ENCODE measurements around the gene ARFGEF3.

DNA sequence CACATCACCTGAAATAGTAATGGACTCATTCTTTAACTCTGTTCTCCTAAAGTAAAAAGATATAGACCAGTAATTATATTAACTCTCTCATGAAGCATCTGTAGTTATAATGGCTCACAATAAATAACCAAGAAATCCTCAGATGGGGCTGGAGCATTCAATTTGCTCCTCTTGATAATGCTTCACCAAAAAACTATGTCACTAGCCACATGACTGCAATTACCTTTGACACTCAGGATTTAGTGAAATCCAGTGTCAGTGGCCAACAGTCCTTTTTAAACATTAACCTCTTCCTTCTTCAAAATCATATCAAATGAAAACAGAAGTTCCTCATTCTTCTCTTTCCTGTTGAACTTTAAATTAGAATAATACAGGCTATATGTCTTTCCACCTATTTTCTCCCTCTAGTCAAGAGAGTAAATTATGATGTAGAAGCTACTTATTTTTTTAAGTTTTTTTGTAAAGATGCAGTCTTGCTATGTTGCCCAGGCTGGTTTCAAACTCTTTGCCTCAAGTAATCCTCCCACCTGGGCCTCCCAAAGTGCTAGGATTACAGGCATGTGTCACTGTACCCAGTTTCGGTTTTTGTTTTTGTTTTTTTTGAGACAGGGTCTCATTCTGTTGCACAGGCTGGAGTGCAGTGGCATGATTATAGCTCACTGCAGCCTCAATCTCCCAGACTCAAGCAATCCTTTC is 41.1 kb downstream of the MAP7 start:
- PRO-cap, result no peak
- RRBS, result no CpG with 5 or more reads among the region's 1 CpG

DNA sequence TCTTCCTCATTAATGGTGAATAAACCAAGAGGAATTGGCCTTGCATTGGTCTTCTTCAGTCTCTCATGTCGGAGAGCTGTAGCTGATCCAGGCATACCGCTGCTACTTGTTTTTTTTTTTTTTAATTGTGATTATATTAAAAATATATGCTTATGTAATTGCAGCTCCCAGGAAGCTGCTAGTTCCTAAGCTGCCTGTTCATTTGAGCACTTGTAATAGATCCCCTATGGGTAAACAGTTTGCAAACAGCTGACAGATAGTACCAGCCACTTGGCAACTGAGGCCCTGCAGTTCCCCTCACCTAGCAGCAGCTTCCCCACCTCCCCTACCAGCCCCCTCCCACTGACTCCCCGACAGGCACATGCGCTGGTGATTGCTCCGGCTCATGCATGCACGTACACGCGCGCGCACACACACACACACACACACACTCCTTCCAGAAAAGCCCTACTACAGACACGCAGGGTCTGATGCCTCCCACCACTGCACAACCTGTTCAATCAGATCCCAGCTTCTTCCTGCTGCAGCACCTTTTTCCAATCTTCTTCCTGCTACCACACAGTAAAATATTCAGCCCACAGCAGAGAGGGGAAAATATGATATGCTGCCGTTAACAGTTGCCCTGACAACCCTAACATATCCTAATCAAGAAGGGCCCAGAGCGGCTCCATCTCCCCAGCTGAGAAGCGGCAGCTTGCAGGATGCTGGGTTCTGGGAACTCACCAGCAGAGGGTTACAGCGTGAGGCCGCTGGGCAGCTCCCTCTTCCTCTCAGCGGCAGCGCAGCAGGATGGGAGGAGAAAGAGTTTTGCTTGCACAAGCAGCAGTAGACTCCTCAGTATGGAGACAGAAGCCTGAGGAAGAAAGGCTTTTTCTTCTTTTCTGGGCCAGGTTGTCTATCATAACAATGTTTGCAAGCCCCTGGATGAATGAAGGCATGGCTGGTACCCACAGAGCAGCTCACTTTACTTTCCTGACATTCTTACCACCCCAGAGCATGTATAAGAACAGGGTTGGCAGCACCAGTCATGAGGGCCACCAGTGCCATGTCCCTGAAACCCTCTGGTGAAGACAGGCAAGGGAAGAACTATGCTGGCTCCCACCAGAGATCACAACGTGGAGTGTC is 24.0 kb downstream of the MAP7 start:
- PRO-cap, result no peak
- RRBS, result no CpG with 5 or more reads among the region's 19 CpGs

- PRO-cap, result no peak
- RRBS, result no CpG with 5 or more reads among the region's 3 CpGs
Observed at GRCh38 chr6:136552921-136553519, 2.8 kb upstream of the MAP7 start.

DNA sequence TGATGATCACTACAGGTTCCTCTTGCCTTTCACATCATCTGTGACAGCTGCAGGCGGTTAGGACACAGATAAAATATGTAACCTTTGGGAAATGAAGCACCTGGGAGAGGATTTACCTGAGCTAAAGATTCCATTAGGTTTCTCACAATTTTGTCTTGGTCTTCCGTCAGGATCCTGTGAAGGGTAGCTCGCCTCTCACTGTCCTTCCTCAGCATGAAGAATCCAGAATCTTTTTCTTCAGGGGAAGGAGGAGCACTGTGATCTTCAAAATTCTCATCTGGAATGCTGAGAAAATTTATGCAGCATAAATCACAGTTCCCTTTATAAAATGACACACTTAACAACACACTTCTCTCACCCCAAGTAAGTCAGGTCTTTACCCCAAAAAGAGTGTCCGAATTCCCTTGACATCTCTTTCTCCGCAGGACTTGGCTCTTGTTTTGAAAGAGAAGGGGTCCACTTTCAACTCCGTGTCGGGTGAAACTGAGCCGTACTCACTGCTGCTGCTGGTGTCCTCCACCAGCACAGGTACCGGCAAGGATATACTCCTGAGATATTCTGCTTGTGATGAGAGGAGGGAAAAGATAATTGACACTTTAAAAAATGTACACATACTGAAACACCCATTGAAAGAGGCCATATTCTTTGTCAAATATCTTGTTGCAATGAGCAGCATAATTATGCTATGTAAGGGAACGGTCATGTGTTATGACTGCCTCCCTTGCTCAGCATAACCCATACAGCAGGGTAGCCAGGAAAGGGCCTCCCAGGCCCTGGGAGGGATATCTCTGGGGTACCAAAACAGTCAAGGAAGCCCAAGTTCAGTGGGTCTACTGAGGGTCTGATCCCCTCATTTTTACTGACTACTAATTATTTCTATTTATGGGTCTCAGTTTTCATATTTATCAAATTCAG is 42.1 kb upstream of the MAP7 start:
- PRO-cap, result no peak
- RRBS, result no CpG with 5 or more reads among the region's 10 CpGs

DNA sequence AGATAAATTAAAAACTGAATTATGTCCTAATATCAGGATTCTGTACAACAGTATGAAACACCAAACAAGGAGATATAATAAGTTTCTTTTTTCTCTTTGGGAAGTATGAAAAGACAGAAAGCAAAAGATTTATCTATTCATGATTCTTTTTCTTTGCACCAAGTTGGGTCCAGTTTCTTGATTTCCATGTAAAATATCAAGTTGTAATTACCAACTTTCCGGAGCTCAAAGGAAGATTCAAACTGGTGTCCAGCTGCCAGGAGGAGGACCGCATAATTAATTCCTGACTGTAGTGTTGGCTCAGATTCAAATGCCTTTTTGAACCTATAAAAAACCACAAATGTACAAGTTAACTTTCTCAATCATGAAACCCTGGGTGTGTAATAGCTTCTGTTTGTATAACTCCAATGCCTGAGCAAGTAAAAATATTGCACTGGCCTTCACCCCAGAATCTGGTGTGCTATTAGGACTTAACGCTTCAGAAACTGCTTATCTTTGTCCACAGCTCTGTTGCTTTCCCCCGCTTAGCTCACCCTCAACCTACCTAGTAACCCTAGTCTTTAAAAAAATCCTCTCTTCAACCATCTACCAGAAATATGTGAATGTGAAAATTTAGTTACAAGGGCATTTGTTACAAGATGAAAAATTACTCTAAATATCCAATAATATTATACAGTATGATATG is 119.0 kb upstream of the MAP7 start:
- PRO-cap, result no peak
- RRBS, result no CpG with 5 or more reads among the region's 4 CpGs

DNA sequence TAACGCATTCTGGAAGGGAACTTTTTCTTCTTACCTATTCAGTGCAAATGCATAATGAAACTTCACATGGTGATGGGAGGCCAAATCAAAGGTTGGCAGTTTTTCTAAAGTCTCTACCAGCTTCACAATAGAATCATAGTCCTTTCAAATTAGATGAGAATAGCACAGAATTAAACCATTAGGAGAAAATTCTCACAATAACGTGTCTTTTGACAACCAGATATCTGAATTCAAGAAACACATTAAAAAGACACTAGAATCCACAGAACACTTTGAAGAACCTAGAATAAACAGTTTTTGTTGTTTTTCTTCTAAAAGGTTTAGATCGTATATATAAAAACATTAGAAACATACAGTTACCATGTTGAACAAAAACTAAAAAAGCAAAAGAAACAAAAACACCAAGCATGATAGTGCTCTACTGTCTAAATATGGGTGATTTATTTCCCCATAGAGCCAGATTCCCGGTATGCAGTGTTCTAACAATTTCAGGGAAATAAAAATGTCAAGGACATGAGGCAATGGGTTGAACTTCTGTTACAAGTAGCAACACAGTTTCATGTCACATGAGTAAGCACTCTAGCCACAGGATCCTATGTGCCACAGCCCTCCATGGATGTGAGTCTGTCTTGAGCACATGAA is 96.2 kb downstream of the MAP3K5 start:
- PRO-cap, result no peak
- RRBS, result no CpG with 5 or more reads among the region's 4 CpGs

DNA sequence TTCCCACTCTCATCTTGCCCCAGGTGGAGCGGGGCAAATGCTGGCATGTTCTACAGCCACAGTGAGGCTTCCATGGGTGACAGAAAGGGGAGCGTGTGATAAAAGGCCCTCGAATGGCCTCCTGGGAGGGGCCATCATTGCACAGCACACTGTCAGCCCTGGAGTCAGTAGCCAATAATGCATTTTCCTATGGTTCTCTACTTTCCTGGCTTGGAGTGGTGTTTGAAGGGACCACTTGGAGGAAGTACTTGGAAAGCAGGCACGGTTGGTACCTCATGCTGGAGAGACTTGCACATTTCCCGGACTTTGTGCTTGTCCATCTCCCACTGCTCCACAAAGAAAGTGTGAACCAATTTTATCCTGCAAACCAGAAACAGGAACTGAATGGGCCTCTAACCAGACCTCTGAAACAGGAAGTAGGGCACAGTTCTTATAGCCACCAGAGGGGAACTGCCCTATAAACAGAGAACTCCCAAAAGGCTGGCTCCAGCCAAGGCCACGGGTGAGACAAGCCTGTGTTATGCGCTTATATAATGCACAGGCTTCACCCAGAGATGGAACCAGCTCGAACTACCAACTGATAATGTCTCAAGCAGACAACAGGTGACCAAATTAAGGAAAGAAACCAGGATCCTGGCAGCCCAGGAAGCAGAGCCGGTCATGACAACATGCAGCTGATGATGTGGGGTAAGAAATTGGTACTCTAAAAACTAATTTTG is 8.5 kb downstream of the MAP3K5 start:
- PRO-cap, result no peak
- RRBS, result no CpG with 5 or more reads among the region's 9 CpGs

DNA sequence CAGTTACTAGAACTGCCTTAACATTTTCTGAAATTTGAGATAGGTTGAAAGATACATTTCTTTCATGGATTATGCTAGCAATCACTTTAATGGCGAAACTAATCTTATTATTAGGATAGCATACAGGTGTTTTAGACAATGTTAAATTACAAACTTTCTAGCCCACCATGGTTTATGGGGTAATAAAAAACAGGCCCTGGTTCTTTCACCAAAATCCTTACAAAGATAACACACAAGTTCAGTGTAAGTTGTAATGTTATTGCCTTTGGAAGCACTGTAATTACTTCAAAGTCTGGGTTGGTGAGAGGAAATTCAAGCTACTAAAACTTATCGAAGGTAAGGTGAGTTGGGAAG is 1.4 kb downstream of the MAP3K5 start:
- PRO-cap, result no peak
- RRBS, result no CpG with 5 or more reads among the region's 2 CpGs

DNA sequence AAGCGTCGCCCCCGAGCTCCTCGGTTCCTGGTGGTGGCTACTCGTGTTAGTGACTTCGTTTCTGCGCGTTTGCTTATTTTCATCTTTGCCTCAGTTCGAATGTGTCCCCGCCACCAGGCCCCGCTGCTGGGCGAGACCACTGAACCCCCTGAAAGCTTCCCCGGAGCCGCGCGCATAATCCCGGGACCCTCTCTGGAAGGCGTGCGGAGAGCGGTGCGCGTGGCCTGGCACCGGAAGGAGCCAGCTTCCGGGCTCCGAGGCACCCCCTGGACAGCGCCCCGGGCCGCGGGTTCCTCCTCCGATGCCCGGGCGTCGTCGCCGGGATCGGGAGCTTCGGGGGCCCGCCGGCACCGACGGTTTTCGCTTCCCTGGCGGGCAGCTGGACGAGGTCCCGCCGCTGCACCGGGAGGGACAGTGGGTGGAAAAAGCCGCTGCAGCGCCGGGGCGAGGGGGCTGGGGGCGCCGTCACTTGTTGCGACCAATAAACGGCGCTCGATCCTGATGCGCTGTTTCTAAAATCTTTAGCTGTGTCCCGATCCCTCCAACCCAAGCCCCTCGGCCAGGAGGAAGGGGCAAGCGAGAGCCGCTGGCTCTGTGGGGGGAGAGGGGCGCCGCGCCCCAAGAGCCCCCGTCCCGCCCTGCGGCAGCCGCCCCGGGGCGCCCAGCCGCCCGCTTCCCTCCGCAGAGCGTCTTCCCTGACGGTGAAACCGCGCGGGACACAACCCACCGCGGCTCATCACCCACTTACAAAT is 543 bp upstream of the SLC35D3 start:
- PRO-cap, result no peak
- RRBS, result 2% methylated on average over 26 of the region's 81 CpGs

DNA sequence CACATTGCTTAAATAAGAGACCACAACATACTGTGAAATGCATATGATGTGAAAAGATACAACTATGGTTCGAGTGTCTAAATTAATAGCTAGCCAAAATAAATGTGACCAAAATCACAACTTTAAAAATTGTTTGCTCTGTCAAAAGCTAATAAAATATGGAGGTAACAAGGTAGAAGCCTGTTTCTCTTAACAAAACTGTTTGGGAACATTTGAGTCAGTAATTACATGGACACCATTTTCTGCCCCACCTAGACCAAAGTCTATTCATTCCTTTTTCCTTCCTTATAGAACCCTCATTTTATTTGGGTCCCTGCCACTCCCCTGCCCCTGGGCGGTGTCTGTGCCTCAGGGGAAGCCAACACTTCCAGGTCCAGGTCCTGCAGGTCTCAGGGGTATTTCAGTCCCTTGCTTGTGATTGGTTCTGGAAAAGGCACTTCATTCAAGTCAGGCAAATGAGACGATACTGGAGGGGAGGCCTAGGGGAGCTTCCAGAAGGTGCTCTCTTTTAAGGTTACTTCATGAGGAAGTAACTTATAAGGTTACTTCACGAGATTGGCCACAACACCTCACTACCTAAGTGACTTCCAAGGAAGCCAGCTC is 42.2 kb downstream of the SLC35D3 start:
- PRO-cap, result no peak
- RRBS, result no CpG with 5 or more reads among the region's 4 CpGs

DNA sequence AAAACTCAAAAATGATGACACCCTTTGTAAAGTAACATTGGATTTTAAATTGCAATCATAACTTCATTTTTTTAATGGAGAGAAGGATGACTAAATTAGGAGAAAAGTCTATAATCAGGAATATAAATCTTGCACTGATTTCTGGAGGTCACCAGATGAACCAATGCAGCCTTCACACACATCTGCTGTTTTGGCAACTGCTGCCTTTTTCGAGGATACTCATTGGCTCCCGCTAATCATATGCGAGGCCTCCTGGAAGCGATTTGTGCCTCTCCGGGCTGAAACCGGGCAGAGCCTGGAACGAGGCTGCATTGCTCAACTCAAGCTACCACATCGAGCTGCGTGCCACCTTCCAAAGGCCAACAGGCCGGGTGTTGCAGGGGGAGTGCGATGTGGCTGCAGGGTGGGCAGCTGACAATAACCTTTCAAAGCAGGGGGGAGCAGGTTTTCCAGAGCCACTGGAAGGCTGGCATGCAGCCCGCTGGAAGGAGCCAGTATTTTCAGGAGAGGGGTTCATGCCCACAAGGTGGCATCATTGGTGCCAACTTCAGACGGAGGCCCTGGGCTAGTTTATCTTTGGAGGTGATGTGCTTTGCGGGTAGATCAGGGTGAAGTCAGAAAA is 122.5 kb upstream of the IFNGR1 start:
- PRO-cap, result unidirectional peak, plus-strand start at position 281 of the sequence
- RRBS, result 30% methylated on average over 5 of the region's 14 CpGs

DNA sequence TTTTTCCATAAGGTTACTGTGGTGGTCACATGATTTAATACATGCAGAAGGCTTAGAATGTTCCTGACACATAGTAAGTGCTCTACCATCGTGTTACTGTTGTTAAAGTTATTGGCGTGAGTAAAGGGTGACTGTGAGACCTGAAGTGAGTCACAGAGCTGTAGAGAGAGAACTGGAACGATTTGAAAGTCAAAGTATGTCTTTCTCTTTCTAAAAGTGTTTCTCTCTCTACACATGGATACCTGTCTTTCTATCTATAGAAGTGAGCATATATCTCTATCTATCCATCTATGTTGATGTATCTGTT is 153.9 kb upstream of the OLIG3 start:
- PRO-cap, result no peak
- RRBS, result no CpG with 5 or more reads among the region's 3 CpGs

DNA sequence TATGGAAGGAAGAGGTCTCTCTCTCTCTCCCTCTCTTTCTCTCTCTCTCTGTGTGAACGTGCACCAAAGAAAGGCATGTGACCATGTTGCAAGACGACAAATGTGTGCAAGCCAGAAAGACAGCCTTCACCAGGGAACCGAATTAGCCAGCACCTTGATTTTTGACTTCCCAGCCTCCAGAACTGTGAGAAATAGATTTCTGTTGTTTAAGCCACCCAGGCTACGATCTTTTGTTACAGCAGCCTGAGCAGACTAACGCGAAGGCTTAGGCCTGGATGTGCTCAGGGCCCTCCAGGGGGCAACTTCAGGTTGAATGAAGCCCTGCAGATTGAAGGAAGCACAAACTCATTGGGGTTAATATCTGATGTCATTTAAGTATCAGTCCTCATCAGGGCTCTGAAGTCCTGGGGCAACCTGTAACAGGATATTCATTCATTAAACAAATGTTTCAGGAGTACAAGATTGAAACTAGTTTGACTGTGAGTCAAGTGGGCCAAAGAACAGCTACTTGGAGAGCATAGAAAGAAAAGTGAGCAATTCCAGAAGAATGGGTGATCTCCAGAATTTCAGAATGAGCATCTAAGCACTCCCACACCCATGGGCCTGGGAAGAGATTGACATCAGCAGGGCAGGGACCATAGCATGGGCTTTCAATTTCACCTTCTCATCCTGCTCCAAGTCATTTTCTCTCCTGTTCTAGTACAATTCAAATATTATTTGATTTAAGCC is 157.3 kb upstream of the TNFAIP3 start:
- PRO-cap, result no peak
- RRBS, result no CpG with 5 or more reads among the region's 6 CpGs

GRCh38 chr6:137792686-137792992 is 74.4 kb upstream of the TNFAIP3 start:
- PRO-cap, result no peak
- RRBS, result no CpG with 5 or more reads among the region's 2 CpGs

- PRO-cap, result no peak
- RRBS, result no CpG with 5 or more reads among the region's 2 CpGs
Observed at GRCh38 chr6:137804272-137805176, 62.5 kb upstream of the TNFAIP3 start.

GRCh38 chr6:137867935-137868405 is 911 bp downstream of the TNFAIP3 start:
- PRO-cap, result bidirectional peak, plus-strand start at chr6:137868299, minus-strand start at chr6:137868211
- RRBS, result no CpG with 5 or more reads among the region's 19 CpGs

- PRO-cap, result no peak
- RRBS, result no CpG with 5 or more reads among the region's 4 CpGs
Observed at GRCh38 chr6:137975631-137976211, 108.7 kb downstream of the TNFAIP3 start.

GRCh38 chr6:138037047-138037601 is 70.1 kb downstream of the PERP start:
- PRO-cap, result no peak
- RRBS, result no CpG with 5 or more reads among the region's 6 CpGs

GRCh38 chr6:138161307-138161620 is 475 bp upstream of the ARFGEF3 start:
- PRO-cap, result unidirectional peak, plus-strand start at chr6:138161550
- RRBS, result 2% methylated on average over 9 of the region's 20 CpGs

GRCh38 chr6:138161621-138162146 is at the start of gene ARFGEF3:
Gene ARFGEF3, plus strand, starts transcription at chr6:138161939.
- PRO-cap, result bidirectional peak, plus-strand start at chr6:138161958, minus-strand start at chr6:138161869
- RRBS, result 2% methylated on average over 38 of the region's 74 CpGs